Renal cortical epithelial cell (primary cell): ENCODE measurements around the genes MINAR1 and ARNT2.

DNA sequence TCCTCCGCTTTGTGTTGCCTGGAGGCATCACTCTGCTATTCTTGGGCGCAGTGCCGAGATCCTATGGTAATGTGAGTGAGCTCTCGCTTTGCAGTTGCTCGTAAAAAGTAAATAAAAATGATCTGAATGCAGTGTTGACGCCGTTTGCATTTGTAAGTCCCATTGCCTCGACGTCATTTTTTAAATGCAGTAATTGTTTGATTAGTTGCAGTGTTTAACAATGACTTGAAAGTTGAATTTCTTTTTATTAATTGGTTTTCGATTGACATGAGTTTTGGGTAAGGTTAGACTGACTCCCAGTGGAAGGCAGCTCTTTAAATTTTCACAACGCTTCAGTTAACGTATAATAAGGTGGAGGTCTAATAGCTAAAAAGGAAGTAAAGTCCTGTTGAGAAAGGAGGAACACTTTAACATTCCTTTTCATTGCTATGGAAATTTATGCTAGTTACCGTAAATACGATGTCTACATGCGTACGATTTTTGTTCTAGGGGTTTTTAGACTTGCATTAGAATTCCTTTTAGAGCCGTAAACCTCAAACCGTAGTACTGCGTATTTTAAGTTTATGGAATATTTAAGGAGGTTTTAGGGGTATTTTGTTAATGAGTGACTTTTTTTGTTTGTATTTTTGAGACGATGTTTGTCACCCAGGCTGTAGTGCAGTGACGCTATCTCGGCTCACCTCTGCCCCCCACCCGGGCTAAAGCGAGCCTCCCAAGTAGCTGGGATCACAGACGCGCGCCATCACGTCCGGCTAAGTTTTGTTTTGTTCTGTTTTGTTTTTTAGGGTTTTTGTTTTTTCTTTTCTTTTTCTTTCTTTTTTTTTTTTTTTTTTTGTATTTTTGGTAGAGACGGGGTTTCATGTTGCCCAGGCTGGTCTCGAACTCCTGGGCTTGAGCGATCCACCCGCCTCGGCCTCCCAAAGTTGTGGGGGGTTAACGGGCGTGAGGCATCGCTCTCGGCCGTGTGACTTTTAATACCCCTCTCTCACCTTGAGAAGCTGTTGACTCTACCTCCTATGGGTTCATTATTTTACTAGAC lies 1.4 kb downstream of the MORF4L1 start:
- RRBS = no CpG with 5 or more reads among the region's 39 CpGs

- RRBS = no CpG with 5 or more reads among the region's 10 CpGs
Measured at GRCh38 chr15:78922702-78923390, 22.0 kb downstream of the CTSH start.

GRCh38 chr15:79136532-79136731 lies 45.9 kb upstream of the RASGRF1 start:
- RRBS = no CpG with 5 or more reads among the region's 2 CpGs

- RRBS = 1% methylated on average over 20 of the region's 84 CpGs
Measured at GRCh38 chr15:79432225-79433023, at the start of gene MINAR1. TSS of gene MINAR1 (plus strand) at chr15:79432336.

DNA sequence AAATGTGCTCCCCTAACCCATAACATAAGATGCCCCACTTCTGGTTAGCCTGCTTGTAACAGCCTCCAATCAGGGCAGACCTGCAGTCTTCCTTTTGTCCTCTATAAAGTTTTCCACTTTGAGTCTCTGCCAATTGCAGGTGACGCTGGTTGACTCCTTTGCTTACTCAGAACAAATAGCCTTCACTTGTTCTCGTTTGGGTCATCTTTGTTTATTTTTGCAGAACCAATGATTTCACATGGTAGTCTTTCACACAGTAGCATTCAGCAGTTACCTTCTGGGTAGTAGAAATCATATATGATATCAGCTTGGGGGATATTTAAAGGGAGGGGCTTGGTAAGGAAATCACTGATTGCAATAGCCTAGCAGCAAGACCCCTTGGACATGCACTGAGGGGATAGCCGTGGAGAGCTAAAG lies 225.6 kb downstream of the MINAR1 start:
- RRBS = no CpG with 5 or more reads among the region's 3 CpGs

DNA sequence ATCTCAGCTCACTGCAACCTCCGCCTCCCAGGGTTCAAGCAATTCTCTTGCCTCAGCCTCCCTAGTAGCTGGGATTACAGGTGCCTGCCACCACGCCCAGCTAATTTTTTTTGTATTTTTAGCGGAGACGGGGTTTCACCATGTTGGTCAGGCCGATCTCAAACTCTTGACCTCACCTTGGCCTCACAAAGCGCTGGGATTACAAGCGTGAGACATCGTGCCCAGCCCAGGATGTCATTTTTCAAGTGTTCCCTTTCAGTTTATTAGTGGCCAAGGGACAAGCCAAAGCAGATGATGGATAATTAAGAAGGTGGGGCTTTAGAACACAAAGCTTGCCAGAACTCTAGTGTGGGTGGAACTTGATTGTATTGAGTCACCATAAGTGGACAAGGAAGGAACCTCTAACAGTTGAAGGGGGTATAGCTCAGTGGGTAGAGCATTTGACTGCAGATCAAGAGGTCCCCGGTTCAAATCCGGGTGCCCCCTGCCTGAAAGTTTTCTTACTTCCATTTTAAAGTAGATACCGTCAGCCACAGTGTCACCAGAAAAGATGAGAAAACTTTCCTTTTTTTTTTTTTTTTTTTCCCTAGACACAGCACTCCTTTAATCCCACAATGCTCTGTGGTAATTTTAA lies 152.5 kb downstream of the MTHFS start:
- RRBS = no CpG with 5 or more reads among the region's 11 CpGs

GRCh38 chr15:79954137-79954774 lies 16.7 kb downstream of the BCL2A1 start:
- RRBS = no CpG with 5 or more reads among the region's 4 CpGs

DNA sequence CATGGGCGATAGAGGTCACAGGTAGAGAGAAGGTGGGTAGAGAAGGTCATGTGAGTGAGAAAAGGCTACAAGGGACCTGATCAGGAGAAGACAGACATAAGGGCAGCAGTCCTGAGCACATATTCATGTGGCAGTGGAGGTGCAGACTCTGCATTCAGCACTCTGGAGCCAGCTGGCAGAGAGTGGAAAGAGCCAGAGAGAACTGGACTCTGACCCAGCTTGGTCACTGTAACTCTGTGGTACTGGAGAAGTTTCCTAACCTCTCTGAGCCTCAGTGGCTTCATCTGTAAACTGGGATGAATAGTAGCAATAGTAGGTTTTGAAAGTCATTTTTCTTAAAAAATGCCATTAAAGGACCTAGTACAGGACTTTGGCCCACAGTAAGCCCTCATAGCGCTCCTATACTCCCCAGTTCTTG lies 17.7 kb upstream of the BCL2A1 start:
- RRBS = no CpG with 5 or more reads among the region's 2 CpGs

GRCh38 chr15:80010008-80010538 lies 39.1 kb upstream of the BCL2A1 start:
- RRBS = no CpG with 5 or more reads among the region's 8 CpGs

DNA sequence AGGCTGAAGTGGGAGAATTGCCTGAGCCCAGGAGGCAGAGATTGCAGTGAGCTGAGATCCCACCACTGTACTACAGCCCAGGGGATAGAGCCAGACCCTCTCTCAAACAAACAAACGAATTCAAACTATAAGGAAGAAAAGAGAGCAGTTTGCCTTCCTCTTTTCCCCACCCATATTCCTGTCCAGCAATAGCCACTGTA lies 18.4 kb upstream of the ZFAND6 start:
- RRBS = no CpG with 5 or more reads among the region's 1 CpG

- RRBS = no CpG with 5 or more reads among the region's 3 CpGs
Measured at GRCh38 chr15:80127902-80128515, 24.8 kb upstream of the FAH start.

- RRBS = no CpG with 5 or more reads among the region's 9 CpGs
Measured at GRCh38 chr15:80160427-80161114, 7.8 kb downstream of the FAH start.

DNA sequence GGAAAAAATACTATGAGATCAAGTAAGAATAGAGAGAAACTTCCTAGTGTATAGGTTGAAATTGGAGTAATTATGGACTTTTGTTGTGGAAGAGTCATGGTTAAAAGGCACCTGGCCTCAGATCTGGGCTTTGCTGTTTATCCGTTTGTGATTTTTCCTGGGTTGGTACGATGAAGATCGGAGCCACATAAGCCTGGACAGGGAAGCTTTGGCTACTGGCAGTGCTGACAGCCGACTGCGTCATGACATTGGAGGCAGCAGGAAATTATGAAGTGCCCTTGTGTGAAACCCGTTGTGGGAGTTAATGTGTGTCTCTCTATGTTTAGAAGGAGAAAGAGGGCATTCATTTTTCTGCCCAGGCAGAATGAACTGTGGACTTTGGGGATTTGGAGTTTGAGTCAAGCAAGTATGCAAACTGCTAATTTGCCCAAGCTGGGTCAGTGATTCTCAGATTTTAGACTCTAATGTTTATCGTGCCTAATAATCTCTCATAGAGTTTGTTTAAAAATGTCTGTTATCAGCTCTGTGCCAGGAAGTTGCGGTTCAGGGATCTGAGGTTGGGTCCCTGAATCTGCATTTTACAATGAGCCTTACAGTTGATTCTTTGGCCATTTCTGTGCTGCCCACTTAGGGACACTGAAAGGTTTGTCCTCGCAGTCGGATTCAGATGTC lies 5.6 kb downstream of the CTXND1 start:
- RRBS = no CpG with 5 or more reads among the region's 10 CpGs

- RRBS = no CpG with 5 or more reads among the region's 2 CpGs
Measured at GRCh38 chr15:80259567-80260381, 7.8 kb upstream of the CTXND1 start.

GRCh38 chr15:80403439-80404619 lies at the start of gene ARNT2:
TSS of gene ARNT2 (plus strand) at chr15:80404382.
- RRBS = 1% methylated on average over 53 of the region's 119 CpGs

DNA sequence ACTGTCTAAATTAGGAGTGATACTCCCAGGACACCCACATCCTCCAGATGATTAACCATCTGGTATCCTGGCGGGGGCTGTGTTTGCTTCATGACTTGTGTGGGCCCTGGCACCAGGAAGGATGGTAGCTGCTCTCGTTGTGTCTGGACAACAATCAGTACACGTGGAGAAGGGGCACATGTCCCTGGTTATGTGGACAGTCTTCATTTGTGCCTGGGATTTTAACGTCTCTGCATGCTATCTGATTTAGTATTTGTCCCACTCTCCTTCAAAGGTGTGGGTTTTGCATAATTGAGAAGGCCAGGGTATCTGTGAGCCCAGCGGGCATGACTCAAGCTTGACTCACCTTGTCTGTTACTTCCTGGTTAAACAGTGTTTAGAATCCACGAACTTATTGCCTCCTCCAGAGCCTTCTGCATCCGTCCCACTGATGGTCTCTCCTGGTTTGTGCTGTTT lies 32.4 kb downstream of the ARNT2 start:
- RRBS = no CpG with 5 or more reads among the region's 7 CpGs

DNA sequence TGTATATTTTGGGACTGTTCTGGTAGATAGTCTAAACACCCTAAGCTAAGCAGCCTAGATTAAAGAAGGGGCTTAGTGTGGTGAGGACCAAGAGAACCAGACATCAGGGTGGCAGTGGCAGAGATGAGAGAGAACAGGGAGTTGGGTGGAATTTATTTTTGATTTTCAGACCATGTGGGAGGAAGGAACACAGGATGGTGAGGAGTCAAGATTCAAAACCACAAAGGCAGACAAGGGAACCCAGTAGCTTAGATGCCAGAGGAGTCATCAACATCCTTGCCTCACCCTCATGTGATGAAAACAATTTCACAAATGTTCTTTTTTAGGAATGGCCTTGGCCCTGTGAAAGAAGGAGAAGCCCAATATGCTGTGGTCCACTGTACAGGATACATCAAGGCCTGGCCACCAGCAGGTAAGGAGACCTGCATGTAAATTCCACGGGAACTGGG lies 109.8 kb downstream of the ARNT2 start:
- RRBS = no CpG with 5 or more reads among the region's 1 CpG

DNA sequence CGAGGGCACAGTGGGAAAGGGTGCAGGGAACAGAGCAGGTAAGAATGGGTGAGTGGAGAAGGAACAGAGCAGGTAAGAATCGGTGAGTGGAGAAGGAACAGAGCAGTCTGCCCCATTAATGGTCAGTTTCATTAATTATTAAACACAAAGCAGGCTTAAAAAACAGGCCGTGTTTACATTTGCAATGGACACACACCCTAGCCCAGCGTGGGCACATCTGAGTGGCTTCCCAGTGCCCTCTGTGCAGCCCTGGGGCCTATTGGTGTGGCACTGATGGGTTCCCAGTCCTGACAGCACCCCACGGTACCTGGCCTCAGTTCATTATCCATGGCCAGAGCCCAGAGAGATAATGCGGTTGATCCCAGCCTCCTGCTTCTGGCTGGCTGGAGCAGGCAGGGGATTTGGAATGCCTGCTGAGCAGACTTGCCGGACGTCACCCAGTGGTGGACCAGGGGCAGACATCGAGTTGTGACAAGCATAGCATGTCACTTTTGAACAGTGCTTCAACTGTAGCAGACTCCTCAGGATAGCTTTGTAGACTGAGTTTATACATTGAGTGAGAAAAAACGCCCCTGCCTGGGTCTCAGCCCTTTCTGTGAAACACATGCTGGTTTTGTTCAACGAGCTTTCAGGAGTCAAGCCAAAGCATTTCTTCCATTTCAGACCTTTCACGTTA lies 110.5 kb upstream of the ABHD17C start:
- RRBS = no CpG with 5 or more reads among the region's 12 CpGs